Mucosa of descending colon (tissue), 1 donor: ENCODE measurements around a stretch of chr3.

GRCh38 chr3:197961482-197961954 is 1.5 kb downstream of the LMLN start:
- PRO-cap: unidirectional peak, minus-strand start at chr3:197961721